Cardiac ventricle fibroblast (primary cell): ENCODE results near the gene HNRNPD.

GRCh38 chr4:77818101-77818479 is 1.1 kb downstream of the CNOT6L start:
- RAMPAGE, long total RNA: no peak

GRCh38 chr4:77820784-77821119 is 1.6 kb upstream of the CNOT6L start:
- RAMPAGE, long total RNA: no peak

DNA sequence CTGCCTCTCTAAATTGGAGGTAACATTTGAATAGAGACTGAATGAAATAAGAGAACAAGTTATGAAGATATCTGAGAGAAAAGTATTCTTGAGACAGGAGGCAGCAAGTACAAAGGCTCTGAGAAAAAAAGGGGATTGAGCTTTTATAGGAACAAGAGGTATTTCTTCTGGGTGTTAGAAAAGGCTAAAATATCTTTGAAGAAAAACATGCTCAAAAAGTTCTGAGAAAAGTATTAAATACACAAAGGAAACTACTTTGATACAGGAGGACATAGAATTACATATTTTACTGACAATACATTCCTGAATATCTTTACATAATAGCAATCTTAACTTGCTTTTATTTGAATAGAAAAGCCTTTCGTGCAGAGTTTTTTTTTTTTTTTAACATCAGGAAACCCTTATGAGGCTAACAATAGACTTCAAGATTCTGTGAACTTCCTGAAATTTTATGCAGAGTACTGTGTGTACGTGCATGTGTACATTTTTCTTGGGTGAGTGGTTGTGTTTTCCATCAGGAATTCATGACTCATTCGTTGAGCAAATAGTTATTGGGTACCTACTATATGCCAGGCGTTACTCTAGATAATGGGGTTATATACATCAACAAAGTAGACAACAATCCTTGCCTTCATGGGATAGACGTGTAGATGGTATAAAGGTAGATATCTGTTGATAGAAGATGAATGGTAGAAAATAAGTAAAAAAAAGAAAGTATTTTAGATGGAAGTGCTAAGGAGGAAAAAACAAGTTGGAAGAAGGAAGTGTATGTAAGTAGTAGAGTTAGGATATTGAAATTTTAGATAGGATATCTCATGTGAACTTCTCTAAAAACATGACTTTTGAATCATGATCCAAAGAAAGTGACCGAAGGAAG is 59.0 kb downstream of the MRPL1 start:
- RAMPAGE, long total RNA: no peak

- RAMPAGE, long total RNA: no peak
These were observed 59.8 kb downstream of the MRPL1 start for GRCh38 chr4:77922304-77922859.

DNA sequence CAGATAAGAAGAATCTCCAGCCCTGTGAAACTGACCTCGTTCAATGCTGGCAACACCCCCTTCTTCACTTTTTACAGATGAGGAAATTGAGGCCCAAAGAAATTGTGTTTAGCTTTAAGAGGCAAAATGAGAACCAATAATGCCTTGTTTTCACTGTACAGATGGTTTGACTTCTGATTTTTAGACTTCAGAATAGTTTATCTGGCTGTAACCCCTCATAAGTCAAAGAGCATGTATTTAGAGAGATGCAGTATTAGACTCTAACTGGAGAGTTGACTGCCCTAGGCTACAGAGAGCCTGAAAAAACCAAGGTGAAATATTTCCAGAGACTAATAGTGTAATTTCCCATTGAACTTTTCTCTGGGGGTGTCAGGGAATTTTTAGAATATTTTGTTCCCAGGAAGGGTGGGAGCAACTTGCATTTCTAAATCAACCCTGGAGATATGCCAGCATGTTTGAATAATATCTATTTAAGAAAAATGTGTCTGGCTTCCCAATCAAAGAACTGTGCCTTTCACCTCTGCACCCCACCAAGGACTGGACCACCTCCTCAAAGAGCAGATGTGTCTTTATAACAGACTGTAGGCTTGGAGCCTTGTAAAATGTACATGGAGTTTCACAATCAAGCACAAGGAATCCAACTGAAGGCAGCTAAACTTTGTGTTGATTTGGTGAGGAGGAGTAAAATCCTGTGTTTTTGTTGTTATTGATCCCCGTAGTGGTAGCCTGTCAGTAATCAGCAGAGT is 2.0 kb downstream of the ANXA3 start:
- RAMPAGE, long total RNA: no peak

- RAMPAGE, long total RNA: no peak
These were observed 84.8 kb upstream of the BMP2K start for GRCh38 chr4:78691284-78691795.

GRCh38 chr4:78707101-78707764 is 68.9 kb upstream of the BMP2K start:
- RAMPAGE, long total RNA: no peak

DNA sequence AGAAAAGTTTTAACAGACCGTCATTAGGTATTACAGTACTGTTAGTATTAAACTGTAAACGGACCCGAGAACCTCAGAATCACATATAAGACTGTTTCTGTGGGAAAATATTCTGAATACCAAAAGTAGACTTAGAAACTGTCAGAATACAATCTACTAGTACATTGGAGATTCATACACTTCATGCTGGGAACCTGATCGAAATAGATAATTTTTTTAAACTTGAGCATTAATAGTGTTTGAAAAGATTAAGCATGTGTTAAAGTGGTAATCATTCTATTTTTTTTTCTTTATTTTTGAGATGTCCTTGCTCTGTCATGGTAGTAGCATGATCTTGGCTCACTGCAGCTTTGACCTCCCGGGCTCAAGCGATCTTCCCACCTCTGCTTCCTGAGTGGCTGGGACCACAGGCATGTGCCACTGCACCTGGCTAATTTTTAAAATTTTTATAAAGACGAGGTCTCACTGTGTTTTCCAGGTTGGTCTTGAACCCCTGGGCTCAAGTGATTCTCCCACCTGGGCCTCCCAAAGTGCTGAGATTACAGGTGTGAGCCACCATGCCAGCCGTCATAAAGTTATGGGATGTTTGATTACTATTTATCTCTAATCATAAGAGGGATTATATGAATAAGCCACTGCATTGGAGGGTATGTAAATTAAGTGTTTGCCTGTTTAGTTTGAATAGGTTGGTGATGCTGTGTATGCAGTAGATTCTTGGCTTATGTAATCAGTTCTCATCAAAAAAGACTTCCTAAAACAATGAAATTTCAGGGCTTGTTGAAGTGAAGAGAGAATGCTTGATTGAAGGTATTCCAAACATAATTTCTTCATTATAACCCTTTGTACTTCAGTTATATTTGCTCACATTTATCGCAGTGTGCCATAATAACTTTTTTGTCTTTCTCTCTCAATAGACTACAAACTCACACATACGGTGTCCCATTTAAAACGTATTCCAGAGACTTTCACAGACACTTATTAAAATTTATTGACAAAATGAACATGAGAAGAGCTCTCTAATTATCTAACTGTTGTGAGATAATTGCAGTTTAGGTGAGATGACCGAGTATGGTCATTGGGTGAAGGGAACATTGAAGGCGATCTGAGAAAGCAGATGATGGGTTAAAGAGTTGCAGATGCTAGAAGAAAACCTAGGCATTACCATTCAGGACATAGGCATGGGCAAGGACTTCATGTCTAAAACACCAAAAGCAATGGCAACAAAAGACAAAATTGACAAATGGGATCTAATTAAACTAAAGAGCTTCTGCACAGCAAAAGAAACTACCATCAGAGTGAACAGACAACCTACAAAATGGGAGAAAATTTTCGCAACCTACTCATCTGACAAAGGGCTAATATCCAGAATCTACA is 18.6 kb downstream of the BMP2K start:
- RAMPAGE, long total RNA: no peak

- RAMPAGE, long total RNA: no peak
These were observed 135.5 kb downstream of the ANTXR2 start for GRCh38 chr4:79937579-79937810.

DNA sequence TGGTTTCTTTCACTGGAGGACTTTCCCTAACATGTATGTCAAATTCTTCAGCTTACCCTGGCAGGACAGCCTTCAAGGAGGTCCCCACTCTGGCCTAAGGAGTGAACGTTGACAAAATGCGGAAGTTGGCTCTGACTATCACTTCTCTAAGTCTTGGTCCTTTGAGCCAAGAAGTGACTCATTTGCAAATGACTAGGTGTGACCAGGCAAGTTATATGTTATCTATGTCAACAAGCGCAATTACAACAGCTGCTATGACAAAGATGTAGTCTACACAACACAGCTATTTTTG is 50.3 kb downstream of the RASGEF1B start:
- RAMPAGE, long total RNA: no peak

DNA sequence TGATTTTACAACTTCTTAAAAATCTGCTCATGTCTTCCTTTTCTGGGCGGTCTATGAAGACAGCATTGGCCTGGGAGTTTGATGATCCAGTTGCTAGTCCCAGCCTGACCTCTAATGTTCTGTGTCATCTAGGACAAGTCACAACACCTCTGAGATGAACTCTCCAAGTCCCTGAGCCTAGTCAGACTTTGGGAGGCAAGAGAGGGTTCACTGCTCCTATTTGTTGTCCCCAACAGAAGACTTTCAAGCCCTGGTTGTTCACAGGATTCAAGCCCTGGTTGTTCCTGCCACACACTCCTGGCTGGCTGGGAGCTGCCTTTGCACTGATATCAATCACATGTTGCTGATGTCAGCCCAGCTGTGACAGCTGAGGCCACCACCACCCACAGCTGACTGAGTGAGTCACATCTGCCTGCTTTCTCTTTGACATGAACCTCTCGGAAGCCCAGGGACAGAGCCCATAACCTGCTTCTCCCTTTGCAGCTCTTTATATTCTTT is 253.2 kb upstream of the RASGEF1B start:
- RAMPAGE, long total RNA: no peak

DNA sequence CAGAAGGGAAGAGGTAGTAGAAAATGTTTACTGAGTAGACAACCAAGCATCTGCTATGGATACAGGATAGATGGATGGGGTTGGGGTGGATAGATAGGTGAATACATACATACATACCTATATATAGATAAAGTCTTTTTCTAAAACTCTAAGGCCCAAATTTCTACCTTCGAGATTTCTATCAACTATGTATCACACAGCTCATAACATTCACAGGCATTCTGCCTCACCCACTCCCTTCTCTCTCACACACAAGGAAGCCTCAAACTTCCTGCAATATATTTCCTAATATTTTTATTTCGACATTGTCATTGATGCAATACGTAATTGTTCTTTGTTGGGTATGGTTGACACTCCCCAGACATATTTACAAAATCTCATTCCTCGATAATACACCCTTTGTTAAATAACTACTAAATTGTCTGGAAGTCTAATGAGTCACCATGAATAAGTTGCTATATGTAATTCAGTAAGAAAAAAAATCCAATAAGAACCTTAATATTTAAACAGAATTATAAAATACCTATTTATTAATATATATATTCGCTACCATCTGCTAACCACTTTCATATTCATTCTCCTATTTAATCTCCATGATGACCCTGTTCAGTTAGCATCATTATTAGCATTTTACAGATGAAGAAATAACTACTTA is 143.5 kb downstream of the HNRNPD start:
- RAMPAGE, long total RNA: no peak

DNA sequence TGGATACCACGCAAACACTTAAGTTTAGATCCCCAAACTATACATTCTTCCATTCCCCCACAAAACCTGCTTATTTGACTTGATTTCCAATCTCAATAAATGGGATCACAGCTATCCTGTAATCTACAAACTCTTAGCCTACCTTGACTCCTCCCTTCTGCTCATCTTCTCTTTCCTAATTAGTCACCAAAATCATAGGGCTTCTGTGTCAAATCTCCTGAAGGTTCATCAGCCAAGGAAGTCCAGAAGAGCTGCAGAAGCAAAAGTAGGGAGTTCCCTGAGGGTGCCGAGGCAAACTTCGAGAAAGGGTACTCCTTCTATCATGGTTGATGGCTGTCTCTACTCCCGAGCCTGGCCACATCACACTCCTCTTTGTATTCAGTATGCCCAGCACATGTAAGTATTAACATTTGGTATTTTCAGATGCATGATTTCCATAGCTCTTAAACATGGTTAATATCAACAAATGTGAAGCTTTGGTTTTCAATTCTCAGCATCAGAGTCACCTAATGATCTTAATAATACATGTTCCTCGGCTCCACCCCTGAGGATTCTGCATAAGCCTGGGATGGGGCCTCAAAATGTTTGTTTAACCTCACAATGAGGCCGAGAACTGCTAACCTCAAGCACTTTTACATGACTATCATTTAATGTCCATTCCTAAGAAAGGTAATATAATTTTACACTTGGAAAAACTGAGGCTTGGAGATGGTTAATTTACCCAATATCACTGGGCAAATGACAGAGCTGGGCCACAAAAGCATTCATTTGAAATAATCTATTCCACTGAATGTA is 30.6 kb downstream of the HNRNPD start:
- RAMPAGE, long total RNA: no peak

DNA sequence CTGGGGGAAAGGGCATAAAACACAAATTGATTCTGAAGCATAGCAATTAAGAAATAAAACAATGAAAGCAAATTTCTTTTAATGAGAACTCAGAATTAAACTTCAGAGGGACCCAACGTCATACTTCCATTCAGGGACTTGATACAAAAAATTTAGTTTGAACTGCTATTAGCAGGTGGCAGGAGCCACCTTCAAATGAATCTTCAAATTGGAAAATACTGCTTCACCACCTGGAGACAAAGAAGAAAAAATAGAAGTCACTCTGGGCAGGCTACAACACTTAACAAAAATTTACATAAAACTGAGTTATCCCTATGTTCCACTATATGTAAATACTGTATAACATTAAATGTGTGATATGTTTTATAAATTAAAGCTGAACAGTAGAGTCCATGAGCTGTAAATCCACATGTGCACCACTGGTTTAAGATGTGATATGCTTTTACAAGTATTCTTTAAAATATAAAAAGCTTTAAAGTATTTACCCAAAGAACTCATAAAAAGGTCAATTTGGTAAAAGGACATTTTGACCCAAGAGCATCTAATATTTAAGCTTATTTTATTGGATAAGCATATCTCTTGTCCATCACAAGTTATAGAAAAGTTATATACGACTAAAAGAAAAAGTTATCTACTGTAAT is 19.7 kb downstream of the HNRNPD start:
- RAMPAGE, long total RNA: no peak

DNA sequence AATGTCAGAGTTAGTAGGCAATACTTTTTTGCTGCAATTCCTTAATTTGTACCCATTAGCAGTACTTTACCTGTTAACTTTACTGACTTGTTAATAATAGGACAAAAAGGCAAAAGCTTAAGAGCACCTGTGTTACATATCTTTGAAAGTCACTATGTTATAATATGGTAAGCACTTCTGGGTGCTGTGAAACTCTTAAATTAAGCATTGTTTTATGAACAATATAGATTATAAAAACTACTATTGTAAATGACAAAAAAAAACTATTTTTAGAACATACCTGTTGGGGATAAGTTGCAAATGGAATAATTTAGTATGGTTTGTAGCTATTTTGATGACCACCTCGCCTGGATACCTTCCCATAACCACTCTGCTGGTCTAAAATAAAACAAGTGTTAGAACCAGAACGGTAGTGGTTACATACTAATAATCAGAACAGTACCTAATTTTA is 18.7 kb downstream of the HNRNPD start:
- RAMPAGE, long total RNA: no peak

DNA sequence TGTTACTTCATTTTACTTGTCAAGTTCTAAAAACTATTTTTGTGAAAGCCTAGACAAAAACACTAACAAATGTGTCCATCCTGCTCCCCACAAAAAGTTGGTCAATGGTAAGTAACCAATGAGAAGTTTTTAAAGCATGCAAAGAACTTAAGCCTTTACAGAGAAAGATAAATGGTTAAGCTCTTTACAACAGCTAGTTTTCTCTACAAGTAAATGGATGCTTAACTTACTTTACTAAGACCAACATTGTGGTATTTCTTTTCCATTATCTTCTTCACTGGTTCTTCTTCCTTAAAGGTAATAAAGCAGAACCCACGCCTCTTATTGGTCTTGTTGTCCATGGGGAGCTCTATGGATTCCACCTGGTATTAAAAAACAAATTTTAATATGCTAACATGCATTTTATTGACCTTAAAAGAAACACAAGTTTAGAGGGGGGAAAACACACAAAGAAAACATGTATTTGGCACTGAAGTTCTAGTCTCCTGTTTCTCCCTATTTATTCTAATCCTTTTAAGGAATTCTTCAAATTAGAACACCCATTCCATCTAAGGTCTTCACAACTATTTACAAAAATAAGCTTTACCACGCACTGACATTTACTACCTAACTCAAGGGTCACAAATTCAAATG is 16.6 kb downstream of the HNRNPD start:
- RAMPAGE, long total RNA: no peak

- RAMPAGE, long total RNA: no peak
These were observed 14.5 kb downstream of the HNRNPD start for GRCh38 chr4:82359138-82359929.

DNA sequence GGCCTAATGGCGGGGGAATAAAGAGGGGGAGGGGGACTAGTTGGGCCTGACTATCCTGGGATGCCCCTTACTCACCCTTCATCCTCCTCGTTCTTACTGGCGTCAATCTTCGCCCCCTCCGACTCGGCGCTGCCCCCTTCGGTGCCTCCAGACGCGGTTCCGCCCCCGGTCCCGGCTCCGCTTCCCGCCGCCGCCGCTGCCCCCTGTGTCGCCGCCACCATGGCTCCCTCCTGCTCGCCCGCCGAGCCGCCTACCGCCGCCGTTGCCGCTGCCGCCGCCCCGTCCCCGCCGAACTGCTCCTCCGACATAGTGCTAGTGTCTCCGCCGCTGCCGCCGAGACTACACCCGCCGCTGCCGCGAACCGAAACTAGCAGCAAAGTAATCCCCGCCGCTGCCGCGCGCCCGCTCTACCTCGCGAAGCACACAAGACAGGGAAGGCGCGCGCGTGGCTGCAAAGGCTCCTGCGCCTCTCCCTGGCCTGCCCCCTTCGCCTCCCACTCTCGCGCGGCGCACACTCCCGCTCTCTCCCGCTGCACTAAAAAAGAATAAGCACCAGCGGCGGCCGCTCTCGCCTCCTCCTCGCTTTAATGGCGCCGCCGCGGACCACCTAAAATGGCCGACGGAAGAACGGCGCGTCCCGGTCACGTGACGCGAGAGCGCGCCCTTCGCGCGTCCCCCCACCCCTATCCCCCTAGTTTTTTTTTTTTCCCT is at the start of gene HNRNPD:
Gene HNRNPD (minus strand): TSS at position 621 of the 711 bp plus-strand sequence.
- RAMPAGE, long total RNA: start-site peak on the minus strand centred at position 610 of the sequence, 30 bp wide, 36 and 9 reads in 2 replicates

DNA sequence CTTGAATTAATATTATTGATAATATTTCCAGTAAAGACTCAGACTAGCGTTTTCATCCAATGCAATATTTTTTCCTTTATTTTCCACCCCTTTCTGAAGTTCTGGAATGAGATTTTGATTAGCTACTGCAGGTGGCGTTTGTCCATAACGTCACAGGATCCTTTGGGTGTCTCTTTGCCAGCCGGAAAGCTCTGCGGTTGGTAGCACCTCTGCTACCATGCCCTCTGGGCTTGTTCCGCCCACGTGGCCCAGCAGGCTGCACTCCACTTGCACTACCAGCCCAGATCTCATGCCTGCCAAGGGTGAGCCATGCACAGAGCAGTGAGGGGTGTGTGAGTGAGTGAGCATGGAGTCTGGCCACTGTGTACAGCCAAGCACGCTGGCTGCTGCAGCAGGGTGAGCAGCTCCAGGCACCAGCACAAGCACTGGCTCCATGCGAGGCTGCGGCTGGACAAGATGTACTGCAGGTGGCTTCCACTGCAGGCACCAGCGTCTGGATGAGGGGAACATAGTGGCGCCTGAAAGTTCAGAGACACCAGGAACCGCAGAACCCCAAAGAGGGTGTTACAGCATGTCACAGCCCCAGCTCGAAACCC is 6.6 kb upstream of the HNRNPD start:
- RAMPAGE, long total RNA: no peak

DNA sequence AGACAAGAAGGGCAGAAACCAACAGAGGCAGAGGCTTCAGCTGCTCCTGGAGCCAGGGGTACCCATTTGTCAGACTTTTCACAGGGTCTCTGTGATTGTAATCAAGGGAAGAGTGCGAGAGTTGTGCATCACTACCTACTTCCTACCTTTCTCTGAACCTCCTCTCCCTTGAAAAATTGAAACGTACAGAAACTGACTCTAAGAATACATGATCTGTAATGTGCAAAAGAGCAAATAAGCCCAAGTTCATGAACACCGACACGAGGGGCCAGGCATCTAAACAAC is 4.5 kb downstream of the TMEM150C start:
- RAMPAGE, long total RNA: no peak